Mammary microvascular endothelial cell (primary cell): ENCODE measurements around a stretch of chr22.

DNA sequence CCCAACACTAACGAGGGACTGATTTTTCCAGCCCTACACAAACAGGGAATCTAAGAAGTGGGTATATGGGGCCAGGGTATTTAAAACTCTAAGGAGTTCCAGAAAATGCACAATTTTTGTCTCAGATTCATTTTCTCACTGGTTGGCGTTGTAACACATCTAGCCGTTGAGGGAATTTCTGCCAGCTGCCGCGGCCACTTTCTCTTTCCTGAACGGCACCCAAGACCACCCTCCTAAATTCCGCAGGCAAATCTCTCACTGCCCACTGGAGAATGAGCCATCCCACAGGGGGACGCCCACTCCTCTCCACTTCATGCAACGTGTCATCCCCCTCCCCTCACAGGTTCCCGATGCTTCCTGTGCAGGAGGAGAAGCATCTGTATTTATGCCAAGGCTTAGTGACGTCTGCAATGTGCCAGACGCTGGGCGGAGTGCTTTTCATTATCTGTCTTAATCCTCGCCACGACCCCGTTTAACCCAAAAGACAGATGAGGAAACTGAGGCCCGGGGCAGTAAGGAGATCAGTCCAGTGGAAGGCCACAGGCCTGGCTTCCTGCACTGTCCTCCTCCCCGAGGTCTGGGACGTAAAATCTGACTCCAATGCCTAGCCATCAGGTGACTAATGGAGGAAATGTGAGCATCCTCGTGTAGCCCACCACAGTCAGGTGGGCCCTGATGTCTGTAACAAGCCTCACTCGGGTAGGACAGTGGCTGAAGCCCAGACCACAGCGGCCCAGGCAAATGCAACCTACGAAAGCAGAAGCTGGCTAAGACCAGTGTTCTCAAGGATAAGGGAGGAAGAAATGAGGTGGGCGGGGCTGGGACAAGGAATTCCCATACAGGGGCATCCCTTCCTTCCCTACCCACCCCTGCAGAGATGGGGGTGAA, 23.2 kb downstream of the MN1 start:
- RAMPAGE, long total RNA, result no peak

DNA sequence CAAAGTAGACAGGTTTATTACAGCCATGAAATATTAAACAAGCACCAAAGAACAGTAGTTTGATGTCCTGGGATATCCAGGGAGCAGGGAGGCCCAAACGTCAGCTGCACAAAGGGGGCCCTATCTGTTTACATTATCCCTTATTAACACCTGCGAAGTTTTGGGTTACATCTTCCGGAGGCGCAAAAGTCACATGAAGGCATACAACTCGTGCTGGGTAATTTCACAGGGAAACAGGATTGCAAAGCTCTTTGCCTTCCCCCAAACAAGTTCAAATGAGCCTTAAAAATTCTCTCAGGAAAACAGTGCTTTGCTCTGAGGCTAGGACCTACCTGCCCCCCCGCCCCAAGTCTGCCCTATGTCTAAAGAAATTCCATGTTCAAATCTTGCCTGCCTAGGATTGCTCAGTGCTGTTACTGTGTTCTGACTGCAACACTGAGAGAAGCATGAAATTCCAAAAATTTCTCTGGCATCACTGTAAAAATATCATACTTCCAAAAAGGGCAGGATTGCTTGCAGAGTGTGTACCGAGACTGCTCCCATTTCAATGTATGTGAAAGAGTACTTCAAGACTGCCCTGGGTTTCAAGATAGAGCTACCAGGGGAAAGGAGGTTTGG, 8.9 kb downstream of the MN1 start:
- RAMPAGE, long total RNA, result no peak

- RAMPAGE, long total RNA, result no peak
These were observed 8.4 kb upstream of the MN1 start for GRCh38 chr22:27809839-27810381.

- RAMPAGE, long total RNA, result no peak
These were observed 38.2 kb downstream of the PITPNB start for GRCh38 chr22:27880748-27881325.

DNA sequence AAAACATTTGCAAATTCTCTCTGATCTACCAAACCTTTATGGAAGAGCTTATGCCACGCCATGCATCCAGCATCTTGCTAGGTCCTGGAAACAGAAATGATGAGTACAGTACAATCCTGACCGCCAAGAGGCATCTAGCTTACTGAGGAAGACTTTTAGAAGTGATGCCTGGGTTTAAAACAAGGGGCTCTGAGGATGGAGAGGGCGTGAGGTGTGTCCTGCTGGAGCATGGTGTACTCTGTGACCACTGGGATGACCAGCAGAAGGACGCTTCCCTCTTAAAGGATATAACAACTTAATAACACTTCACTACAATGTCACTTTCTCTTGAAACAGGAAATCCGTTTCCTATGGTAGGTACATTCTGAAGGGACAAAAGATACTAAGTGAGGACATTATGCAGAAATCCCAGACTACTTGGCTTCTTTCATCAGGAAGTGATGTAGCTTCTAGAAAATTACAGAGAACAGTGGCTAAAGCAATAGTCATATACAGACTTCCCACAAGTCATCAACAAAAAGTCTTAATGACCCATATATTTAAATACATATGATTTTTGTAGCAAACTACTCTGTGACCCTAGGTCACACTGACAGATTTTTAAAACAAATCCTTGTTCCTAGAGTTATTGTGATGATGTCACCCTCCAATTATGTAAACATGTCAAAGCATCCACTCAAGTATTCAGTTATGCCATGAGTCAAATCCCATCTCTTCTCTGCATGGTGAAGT, 33.1 kb downstream of the PITPNB start:
- RAMPAGE, long total RNA, result no peak

DNA sequence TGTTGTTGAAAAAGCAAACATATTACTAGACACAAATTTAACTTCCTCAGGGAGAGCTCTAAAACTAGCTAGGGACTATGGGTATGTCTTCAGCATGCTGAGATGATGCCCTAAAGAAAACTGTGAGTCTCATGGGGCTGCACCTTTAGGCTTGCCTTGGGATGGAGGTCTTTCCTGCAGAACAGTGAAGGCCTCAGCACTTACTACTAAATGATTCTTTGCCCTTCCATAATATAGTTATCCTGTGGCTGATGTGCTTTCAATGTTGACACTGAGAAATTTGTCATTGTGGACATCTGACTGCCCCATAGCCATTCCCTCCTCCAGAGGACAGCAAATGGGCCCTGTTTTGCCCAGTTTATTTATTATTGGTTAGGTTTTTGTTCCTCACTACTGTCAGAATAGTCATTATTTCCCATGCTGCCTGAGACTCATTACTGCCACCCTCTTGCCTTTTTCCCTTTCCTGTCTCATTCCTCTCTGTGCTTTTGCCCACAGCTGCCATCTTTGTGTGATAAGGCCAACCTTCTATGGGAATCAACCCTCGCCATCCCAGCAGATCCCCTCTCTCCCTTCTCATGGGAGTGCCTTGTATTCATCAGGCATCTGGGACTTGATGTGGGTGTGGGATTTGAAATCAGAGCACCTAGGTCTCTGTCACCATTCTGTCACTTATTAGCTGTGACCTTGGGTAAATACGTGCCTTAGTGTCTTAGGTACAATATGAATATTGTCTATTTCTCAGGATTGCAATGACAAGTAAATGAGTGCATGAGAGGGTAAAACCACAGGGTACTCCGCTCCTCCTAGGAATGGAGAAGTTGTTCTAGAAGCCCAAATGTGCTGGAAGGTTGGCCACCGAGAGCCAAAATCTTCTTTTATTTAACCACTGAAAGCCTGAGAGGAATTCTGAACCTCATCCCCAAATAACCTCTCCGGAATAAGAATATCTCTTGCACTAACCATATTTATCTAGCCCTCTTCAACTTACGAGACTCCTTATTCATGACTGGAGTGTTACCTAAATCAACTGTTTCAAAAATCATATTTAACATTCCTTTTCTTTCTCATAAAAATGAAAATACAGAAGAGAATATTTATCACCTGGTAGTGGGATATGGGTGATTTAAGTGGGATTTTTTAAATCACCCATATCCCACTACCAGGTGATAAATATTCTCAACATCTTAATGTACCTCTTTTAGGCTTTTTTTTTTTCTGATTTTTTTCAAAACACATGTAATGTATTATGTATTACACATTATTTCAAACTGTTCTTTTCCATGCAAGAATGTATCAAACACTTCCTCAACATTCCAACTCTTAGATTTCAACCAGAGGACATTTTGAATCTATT, 11.4 kb downstream of the PITPNB start:
- RAMPAGE, long total RNA, result no peak

DNA sequence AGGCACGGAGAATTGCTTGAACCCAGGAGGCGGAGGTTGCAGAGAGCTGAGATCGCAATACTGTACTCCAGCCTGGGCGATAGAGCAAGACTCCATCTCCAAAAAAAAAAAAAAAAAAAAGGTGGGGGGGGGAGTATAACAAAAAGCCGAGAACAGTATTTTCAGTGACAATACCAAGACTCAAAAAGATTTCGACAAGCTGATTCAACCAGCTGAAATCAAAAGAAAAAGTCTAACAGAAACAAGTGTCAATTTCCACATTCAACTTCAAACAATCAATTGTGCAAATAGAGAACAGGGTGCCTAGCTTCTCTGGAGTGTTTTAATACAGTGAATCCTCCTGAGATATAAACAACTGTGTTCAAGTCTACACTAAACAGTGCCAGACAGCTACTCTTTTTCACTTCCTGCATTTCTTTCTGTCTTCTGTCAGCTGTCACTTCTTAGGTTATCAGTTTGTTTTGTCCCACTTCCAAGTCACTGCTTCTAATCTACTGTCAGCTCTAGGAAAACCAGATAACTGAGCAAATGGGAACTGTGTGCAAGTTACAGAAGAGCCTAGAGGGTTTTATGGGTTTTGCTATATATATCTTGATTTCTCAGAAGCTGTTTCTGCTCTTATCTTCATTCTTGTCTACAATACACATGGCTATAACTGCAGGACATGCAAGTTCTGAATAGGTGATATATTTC, 6.0 kb downstream of the PITPNB start:
- RAMPAGE, long total RNA, result no peak

GRCh38 chr22:27949161-27949879, 30.3 kb upstream of the PITPNB start:
- RAMPAGE, long total RNA, result no peak

GRCh38 chr22:28429090-28429879, 250.4 kb downstream of the TTC28 start:
- RAMPAGE, long total RNA, result no peak

GRCh38 chr22:28798925-28799740, 26.6 kb downstream of the CCDC117 start:
- RAMPAGE, long total RNA, result no peak

- RAMPAGE, long total RNA, result no peak
These were observed 29.8 kb downstream of the CCDC117 start for GRCh38 chr22:28801908-28803118.

DNA sequence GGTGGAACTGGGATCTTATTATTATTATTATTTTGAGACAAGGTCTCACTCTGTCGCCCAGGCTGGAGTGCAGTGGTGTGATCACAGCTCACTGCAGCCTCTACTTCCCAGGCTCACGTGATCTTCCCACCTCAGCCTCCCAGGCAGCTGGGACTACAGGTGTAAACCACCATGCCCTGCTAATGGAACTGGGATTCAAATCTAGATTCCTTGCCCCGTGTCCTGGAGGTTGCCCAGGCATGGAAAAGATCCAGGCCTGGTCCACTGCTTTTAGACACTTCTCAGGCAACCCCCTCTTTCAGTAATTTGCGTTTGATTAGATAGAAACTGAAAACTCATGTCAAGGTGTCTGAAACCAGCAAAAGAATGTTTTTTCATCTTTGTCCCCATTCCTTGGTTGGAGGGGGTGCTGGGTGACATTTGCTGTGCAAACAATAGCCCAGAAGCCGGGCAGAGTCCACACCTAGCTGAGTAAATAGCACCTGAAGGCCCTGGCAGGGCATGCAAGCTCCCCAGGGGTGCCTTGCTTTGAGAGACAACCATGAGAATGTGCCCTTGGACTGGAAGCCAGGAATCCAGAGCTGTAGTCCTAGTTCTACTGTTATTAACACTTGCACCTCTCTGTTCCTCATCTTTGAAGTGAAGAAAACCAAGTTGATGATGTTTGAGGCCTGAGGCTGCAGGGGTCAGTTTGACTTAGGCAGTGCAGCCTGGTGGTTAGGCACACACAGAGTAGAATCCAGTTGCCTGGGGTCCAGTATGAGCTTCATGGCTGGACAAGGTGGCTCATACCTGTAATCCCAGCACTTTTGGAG, 47.0 kb downstream of the CCDC117 start:
- RAMPAGE, long total RNA, result no peak

DNA sequence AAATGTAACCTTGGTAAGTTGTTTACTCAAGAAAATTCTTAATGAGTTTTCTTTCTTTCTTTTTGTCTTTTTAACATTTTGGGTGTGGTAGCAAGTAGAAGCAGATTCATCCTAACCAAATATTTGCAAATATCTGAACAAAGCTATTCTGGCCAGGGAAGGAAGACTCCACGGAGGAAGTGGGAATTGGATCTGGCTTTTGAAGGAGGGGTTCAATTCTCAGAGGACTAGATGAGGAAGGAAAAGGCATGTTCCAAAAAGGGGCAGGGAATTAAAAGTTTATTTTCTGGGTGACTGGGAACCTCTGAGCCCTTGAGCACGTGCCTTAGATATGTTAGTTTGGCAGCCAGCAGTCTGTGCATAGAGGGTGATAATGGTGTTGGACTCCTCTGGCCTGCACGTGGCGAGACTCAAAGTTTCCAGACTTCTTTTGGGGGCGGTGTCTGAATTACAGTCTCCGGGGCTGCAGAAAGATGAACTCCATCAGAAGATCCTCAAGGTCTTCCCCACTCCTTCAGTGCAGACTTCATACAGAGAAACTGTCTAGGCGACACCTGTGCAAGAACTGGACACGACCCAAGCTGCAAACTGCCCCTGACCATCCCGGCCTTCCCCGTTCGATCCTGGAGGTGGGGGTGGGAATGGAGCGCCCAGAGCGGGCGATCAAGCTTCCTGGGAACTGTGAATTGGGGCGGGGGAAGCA, 883 bp upstream of the ZNRF3 start:
- RAMPAGE, long total RNA, result no peak

GRCh38 chr22:28917795-28918529, 34.6 kb downstream of the ZNRF3 start:
- RAMPAGE, long total RNA, result no peak

GRCh38 chr22:29016412-29016909, 45.2 kb downstream of the C22orf31 start:
- RAMPAGE, long total RNA, result no peak

GRCh38 chr22:29030060-29031283, 31.2 kb downstream of the C22orf31 start:
- RAMPAGE, long total RNA, result no peak

DNA sequence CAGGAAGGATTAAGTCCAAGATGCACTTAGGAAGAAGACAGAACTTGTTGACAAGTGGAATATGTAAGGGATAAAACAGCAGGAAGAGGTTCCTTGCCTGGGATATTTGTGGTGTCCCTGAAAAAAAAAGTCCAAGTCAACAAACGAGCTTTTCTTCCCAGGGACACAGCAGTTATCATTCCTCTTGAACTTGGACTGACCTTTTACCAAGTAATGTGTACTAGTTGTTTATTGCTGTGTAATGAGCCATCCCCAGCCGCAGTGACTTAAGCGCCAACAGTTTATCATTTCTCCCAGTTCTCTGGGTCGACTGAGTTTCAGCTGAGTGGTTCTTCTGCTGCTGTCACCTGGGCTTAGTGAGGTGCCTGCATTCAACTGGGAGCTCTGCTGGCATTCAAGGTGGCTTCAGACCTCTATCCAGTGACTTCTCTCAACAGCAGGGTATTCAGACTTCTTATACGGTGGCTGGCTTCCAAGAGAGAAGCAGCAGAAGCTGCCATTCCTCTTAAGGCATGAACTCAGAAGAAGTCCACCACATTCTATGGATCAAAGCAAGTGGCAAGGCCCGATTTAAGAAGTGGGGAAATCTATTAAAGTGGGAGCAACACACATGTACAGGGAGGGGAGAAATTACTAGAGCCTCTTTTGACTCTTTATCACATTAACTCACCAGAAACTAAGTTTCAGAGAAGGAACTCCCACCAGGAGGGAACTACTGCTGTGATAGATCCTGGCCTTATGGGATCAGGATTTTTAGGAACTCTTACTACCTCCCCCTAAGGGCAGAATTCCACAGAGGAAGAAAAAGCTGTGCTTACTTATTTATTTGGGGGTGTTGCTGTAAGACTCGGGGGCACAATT, 37.2 kb downstream of the KREMEN1 start:
- RAMPAGE, long total RNA, result no peak

- RAMPAGE, long total RNA, result no peak
These were observed 45.0 kb downstream of the KREMEN1 start for GRCh38 chr22:29117771-29118321.

GRCh38 chr22:29119820-29120563, 47.2 kb downstream of the KREMEN1 start:
- RAMPAGE, long total RNA, result no peak

DNA sequence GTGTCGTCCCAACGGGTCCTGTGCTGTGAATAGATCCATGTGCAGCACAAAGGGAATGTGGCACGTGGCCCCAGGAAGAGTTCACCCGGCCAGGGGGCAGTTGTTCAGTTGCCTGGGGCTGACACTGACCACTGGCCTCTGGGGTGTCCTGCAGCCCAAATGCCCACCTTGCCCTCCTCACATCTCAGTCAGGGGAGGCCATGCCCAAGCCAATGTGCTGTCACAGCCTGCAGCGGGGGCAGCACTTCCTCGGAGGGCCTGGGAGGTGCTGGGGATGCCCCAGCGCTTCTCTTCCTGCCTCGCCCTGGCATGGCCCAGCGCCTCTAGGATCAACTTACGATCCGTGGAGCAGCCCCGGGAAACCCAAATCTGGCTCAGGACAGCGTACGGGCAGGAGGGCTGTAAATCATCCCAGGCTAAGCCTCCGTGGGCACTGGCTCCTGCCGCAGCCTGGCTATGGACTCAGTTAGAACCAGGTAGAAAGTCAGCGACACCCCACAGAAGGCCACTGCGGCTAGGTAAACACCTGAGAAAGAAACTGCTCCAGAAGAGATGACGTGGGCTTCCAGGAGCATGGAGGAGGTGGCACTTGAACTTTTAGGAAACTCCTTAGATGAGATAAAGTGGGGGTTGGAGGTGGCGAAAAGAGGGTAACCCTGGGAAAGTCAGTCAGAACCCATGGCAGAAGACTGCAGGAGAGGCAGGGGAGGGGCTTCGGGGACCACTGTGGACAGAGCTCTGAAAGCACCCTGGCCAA, 60.9 kb upstream of the EMID1 start:
- RAMPAGE, long total RNA, result no peak